ENCODE measurements around the gene SLC17A9.

GRCh38 chr20:62529748-62530368 lies 54.1 kb upstream of the GATA5 start:
- RAMPAGE, long total RNA, result no peak
- RRBS, result no CpG with 5 or more reads among the region's 26 CpGs

GRCh38 chr20:62549382-62549998 lies 73.7 kb upstream of the GATA5 start:
- RAMPAGE, long total RNA, result no peak
- RRBS, result 82% methylated on average over 4 of the region's 20 CpGs

- RAMPAGE, long total RNA, result no peak
- RRBS, result 20% methylated on average over 4 of the region's 29 CpGs
Observed at GRCh38 chr20:62555615-62556415, 80.0 kb upstream of the GATA5 start.

DNA sequence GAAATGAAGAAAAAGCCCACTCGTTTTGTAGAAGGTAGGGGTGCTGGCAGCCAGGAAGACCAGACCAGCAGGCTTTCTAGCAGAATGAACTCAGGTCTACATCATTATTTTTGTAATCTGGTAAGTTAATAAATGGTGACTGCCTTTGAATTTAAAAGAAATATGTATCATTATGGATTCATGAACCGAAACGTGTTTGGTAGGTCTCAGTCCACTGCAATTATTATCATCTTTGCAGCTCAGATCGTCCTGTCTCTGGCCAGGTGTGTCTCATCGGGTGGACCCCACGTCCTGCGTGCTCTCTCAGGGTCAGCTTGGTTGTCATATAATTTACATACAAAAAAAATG lies 69.0 kb upstream of the SLCO4A1 start:
- RAMPAGE, long total RNA, result no peak
- RRBS, result no CpG with 5 or more reads among the region's 7 CpGs

- RAMPAGE, long total RNA, result no peak
- RRBS, result 2% methylated on average over 16 of the region's 42 CpGs
Observed at GRCh38 chr20:62642799-62643184, 489 bp downstream of the SLCO4A1 start.

GRCh38 chr20:62655346-62655586 lies 13.0 kb downstream of the SLCO4A1 start:
- RAMPAGE, long total RNA, result no peak
- RRBS, result 76% methylated on average over 3 of the region's 8 CpGs

DNA sequence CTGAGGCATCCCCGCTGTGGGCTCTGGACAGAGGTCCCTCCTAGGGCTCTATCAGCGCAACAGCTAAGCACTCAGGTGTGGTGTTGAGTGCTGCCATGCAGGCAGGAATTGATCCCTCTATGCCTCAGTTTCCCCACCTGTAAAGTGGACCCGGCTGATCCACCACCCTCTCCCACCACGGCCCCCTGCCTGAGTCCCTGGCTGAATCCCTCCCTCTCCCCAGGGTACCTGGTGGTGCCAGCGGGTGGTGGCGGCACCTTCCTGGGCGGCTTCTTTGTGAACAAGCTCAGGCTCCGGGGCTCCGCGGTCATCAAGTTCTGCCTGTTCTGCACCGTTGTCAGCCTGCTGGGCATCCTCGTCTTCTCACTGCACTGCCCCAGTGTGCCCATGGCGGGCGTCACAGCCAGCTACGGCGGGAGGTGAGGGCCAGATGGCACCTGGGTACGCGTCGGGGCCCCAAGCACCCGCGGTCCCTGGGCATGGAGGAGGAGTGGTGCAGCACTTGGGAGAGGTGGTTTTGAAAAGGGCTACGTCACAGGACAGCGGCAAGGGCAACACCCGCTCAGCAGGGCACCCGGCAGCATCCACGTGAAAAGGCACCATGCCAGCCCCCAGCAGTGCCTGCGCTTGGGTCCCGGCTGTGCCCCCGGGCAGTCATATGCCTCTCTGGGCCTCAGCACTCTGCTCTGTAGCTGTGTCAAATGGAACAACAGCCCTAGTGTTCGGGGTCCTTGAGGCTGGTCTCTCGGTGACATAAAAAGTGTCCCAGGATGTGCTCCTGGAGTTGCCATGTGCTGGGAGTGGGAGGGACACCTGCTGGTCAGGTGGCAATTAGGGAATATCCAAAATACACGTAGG lies 24.1 kb downstream of the SLCO4A1 start:
- RAMPAGE, long total RNA, result no peak
- RRBS, result 93% methylated on average over 4 of the region's 32 CpGs

- RAMPAGE, long total RNA, result no peak
- RRBS, result 29% methylated on average over 4 of the region's 23 CpGs
Observed at GRCh38 chr20:62685965-62686607, 22.6 kb upstream of the NTSR1 start.

- RAMPAGE, long total RNA, result no peak
- RRBS, result no CpG with 5 or more reads among the region's 29 CpGs
Observed at GRCh38 chr20:62704196-62705015, 4.2 kb upstream of the NTSR1 start.

DNA sequence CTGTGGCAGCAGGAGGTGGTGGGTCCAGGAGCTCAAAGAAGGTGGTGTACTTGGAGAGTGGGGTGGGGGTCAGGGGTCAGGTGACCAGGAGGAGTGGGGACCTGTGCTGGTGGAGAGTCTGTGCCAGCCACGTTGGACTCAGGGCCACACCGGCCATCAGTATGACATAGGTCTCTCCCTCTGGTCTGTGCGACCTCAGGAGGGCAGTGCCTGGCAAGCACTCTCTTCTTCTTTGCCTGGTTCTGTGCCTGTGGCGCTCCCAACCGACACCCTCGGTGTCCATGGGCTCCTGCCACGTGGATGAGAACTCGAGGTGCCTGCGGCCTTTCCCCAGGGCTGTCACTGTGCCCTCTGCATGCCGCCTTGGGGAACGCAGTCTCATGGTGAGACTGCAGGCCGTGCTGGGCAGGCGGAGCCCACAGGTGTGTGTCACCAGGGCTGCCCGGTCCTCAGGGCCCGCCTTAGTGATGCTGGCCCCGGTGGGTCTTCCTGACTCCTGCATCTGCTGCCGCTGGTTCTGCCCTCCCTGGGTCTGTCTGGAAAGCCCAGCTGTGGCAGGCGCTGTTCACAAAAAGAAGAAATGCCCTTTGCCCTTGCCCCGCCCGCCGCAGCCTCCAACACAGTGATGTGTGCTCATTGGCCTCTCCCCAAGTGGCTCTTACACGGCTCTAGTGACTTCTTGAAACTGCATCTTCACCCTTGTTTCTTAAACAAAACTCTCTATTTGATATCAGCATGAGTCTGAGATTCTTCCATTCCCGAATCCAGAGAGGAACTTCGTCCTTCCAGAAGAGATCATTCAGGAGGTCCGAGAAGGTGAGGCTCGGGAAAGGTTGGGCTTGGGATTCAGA lies 1.8 kb downstream of the MRGBP start:
- RAMPAGE, long total RNA, result no peak
- RRBS, result no CpG with 5 or more reads among the region's 26 CpGs

DNA sequence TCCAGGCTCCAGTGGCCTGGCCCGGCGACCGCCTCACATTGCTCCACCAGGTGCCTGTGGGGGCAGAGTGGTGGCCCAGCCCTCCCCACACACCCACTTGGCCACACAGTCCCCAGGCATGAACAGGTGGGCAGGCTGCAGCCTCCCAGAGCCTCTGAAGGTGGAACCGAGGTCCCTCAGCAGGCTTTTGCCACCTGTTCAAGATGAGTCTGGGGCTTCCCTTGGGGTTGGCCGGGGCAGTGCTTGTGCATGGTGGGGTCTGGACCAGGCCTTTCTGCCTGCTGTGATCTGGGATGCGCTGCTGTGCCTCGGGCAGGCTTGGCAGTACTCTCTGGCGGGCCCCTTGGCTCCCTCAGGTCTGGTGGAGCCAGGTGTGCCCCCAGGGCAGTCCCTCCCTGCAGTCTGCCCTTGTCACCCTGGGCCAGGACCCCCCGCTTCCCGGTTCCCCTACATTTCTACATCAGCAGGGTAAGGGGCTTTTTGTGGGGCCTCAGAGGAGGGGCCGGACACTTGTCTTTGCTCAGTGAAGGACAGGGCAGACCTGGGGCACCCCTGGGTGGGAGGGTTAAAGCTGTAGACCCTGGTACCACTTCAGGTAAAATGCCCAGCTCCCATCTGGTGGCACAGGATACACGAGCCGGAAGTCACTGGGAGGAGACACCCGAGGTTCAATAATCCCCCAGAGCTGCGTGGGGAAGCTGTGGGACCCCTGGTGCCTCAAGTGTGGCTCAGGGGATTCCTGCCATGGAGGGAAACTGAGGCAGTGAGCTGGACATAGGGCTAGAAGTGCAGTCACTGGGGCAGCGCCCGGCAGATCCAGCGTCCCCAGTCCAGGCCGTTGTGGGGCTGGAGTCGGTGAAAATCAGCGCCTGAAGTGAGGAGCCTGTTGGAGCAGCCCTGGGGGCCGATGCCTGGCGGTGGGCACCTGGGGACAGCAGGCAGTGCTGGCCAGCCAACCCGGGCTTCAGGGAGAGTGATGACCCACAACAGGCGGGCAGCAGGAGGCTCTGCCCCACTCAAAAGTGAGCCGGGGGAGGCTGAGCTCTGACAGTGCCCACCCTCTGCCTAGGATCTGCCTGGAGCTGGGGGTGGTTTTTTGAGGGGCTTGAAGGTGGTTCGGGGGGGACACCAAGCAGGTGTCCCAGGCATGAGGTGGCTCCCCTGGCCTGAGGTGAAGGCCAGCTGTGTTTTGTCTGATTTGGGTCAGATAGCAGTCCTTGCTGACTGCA lies 2.4 kb upstream of the COL9A3 start:
- RAMPAGE, long total RNA, result no peak
- RRBS, result 43% methylated on average over 5 of the region's 27 CpGs

DNA sequence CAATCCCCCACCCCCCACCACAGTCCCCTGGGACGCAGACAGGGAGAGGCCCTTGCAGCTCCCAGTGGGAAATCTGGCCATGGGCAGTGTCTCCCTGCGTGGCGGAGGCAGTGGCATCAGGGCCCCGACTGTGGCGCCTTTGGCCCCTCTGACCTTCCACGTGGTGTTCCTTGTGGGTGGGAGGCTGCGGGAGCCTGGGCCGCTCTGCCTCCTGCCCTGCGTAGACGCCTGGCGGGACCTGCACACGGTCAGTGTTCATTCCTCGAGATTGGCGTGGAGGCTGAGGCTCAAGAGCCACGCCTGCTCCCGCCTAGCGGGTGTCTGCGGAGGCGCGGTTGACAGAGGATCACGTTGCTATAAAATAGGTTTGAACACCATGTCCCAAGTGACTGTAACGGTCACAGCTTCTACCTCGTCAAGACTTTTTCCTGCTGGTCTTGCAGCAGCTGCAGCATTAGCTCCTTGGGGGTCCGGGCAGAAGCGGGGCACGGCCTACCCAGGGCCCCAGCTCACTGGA lies 14.0 kb downstream of the COL9A3 start:
- RAMPAGE, long total RNA, result no peak
- RRBS, result no CpG with 5 or more reads among the region's 26 CpGs

DNA sequence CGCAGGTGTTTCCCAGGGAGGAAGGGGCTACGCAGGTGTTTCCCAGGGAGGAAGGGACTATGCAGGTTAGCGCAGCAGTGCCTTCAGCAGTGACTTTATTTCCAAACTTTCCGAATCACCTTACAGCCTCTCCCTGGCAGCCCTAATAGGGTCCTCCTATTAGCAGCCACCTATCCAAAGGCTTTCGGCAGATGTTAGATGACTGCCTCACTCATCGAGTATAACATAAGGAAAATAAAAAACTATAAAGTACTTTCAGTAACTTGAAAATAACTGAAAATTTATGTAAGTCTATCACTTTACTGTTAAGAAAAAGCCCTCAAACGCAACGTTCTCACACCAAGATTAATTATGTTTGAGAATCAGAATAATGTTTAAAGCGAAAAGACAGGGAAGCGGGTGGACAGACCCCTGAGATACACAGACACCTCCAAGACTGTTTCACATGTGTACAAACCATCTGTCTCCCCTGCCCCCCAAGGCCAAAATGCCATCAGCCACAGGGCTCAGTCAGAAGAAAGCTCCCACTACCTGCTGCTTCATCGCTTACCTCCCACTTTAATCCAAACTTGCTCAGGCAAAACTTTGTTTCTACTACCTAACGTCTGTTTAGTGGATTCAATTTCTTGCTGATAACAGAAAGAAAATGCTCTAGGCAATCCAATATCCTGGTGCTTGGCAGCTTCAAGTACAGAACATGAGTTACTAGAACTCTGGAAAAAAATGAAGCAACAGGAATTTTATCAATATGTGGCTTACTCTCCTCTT lies 2.6 kb downstream of the TCFL5 start:
- RAMPAGE, long total RNA, result no peak
- RRBS, result no CpG with 5 or more reads among the region's 12 CpGs

DNA sequence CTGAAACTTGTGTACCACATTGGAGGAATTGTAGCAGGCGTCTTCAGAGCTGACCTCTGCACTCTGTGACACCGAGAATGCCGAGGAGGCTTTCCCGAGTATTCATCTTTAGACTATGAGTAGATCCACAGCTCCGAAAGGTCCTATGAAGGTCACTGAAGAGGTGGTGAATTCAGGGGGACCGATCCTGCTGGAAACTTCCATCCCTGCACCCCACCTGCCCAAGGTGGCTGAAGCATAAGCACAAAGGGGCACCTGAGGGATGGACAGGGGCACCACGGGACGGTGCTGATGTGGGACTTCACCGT lies 24.5 kb downstream of the DIDO1 start:
- RAMPAGE, long total RNA, result no peak
- RRBS, result no CpG with 5 or more reads among the region's 9 CpGs

DNA sequence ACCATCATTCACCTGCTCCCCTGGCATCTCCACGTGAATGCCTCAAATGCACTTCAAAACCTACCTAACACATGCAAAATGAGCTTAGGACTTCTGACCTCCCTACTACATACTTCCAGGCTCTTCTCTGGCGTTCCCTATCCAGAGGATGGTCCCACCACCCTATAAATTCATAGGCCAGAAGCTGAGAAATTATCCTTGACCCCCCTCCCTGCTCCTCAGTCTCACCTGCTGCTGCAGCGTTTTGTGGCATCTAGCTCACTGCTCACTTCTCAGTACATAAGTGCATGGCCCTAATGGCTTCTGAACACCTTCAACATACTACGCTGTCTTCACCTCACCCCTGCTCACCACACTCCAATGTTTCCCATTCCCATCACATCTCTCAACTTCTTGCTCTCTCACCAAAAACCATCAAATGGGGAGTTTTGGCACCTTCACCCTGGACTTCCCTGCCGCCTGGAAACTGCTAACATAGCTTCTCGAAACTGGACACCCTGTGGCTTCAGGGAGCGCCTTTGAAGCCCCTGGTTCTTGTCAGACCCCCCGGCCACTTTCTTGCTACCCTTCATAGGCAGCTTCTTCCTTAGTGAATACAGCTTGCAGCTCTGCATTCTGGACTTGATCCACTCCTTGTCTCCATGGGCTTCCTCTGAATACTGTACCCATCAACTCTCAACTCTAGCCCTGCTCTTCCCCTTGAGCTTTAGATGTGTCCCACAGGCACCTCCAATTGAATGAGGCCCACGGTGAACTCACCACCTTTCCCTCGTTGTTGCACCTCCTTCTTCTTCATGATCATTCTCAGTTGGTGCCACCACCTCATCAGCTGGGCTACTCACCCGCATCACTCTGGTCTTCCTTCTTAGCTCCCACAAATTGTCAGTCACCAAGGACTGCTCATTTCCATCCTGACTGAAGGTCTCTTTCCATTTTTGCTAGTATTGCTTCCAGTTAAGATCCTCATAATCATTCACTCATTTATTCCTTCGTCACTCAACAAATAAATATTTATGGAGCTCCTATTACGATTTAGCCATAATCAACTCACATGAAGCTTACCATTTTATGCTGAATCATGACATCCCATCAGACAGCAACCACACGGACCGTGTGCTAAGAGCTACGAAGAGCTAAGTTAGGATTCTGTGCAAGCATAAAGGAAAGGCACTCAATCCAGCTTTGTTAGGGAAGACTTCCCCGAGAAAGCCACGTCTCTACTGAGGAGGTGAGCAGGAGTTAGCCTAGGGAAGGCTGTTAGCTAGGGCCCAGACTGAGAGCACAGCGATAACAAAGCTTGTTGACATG lies 3.2 kb upstream of the GID8 start:
- RAMPAGE, long total RNA, result no peak
- RRBS, result no CpG with 5 or more reads among the region's 19 CpGs

GRCh38 chr20:62952296-62953172 lies at the start of gene SLC17A9:
SLC17A9 (plus strand) TSS chr20:62952709.
- RAMPAGE, long total RNA, result no peak
- RRBS, result 10% methylated on average over 6 of the region's 41 CpGs

GRCh38 chr20:63101647-63102968 lies 95.3 kb upstream of the BHLHE23 start:
- RAMPAGE, long total RNA, result no peak
- RRBS, result 2% methylated on average over 67 of the region's 132 CpGs

- RAMPAGE, long total RNA, result no peak
- RRBS, result 6% methylated on average over 5 of the region's 21 CpGs
Observed at GRCh38 chr20:63216641-63217307, 843 bp upstream of the YTHDF1 start.

DNA sequence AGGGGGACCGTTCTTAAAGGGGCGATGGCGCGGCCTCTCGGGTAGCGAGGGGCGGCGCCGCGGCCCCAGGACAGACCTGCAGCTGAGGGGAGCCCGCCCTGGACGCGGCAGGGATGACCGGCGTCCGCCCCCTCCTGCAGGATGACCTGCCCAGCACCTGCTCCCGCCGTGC lies 295 bp upstream of the NKAIN4 start:
- RAMPAGE, long total RNA, result no peak
- RRBS, result 4% methylated on average over 5 of the region's 18 CpGs

DNA sequence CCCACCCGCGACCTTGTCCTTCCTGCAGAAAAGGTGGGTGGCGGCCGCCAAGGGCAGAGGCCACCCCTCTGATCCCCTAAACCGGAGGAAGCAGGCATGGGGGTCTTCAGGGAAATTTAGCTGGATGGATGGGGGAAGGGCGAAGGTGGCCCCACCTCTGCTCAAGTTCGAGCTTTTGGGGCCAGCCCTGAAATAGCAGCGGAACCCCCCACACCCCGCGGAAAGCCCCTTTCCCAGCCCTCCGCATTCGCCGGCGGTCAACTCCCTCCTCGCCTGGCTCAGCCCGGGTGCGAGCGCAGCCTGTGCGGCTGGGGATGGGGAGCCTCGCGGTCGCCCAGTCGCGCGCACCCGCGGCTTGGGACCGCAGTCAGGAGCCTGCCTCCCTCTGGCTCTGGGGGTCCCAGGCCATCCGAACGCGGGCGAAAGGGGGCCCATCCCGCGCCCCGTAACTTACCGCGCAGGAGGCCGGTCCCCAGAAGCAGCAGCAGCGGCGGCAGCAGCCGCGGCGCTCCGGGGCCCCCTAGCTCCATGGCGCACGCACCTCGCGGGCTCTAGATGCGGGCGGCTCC lies 429 bp downstream of the CHRNA4 start:
- RAMPAGE, long total RNA, result no peak
- RRBS, result 3% methylated on average over 10 of the region's 50 CpGs